PC-3 (cell line): ENCODE measurements around a stretch of chr5.

GRCh38 chr5:142716071-142716487 is 30.2 kb upstream of the FGF1 start:
- RAMPAGE, long total RNA = no peak

GRCh38 chr5:142716923-142717506 is 31.1 kb upstream of the FGF1 start:
- RAMPAGE, long total RNA = no peak

DNA sequence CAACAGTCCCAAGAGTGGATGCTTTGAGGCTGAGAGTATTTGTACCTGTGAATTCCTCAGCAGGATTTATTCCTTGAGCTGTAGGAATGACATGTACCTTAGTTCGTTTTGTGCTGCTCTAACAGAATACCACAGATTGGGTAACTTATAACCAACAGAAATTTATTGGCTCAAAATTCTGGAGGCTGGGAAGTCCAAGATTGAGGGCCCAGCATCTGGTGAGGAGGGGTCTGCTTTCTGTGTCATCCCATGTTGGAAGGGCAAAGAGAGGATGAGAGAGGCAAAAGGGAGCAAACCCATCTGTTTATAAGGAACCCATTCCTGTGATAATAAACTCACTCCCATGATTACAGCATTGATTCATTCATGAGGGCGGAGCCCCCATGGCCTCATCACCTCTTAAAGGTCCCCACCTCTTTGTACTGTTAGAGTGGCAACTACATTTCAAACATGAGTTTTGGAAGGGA is 29.3 kb downstream of the ARHGAP26 start:
- RAMPAGE, long total RNA = no peak

DNA sequence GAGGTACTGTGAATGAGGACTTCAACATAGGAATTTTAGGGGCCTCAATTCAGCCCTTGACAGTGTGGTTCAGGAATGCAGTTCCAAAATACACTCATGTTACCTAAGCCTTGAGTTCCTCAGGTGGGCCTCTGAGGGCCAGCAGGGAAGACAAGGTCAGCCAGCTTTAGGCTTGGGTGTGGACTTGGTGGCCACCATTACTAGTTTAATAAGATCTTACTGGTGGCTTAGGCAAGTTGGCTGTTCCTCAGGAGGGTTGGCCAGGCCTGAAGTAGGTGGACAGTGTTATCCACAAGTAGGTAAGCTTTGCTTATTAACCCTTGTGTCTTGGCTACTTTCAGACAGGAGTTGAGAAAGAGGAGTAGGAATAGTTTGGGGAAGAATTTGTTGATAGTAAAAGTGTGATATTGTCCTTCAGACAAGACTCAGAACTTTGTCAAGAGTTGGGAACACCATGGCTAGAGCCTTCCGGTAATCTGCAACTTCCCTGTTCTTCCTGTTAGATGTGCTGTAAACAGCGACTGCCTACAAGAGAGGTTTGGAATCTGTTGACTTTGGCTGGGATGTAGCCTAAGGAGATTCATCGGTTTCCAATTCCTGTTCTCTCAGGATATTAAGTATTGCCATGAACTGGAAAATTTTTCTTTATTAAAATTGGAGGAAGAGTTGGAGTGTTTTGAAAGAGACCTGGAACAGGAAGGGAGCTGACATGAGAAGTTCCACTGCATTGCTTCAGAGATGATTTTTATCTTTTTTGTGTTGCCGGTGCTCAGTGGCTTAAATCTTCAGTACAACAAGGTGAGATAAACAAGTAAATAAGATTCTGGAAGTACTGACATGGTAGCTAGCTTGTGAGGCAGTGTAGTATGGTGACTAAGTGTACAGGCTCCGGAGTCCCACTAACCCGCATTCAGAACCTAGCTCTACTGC is 43.9 kb downstream of the ARHGAP26 start:
- RAMPAGE, long total RNA = no peak

DNA sequence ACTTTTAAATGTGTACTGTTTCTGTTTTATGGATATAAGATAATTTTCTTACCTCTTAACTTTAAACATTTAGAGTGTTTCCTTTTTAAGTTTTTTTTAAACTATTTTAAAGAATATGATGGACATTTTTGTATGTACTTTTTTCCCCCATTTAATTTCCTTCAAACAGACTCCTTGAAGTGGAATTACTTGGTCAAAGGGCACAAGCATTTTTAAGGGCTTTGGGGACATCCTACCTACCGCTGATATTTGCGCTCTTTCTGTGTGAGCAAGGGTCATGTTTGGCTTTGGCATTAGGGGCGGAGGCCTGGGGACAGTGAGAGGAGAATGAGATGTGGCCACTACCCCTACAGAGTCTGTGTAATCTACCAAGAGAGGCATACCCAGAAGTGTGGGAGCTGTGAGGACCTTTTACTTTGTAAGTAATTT is 63.2 kb downstream of the ARHGAP26 start:
- RAMPAGE, long total RNA = no peak

- RAMPAGE, long total RNA = no peak
These were observed 76.4 kb downstream of the ARHGAP26 start for GRCh38 chr5:142846520-142847045.

DNA sequence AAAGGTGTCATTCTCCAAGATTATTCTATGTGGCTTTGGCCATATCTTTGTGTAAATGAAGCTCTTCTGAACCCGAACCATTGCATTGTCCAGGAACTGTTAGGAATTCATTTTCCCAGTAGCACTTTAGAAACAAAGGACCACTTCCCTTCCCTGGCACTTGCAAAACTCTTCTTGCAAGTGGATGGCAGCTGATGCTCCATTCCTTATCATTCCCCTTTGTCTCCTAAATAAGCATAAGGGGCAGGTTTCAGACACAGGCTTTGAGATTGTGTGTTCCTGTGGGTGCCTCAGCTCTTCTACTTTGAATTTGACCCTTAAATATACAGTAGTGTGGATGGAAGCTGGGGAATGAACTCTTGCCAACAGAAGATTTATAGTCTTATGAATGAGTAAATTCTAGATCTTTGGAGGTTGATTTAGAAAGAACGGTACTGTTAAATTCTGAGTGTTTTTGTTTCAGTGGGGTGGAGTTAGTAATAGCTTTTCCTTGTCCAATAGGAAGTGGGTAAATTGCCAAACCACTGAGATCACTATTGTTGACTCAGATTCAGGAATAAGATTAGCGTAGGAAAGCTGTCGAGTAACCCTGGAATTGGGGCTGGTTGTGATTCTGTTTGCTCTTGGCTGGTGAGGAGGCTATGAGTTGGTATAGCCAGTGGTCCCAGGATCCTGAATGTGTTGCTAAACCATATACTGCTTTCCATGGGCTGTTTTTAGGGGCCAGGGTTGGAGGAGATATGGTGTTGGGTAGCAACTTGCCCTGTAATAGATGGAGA is 155.5 kb downstream of the ARHGAP26 start:
- RAMPAGE, long total RNA = no peak

GRCh38 chr5:143041290-143042383 is 271.5 kb downstream of the ARHGAP26 start:
- RAMPAGE, long total RNA = no peak

DNA sequence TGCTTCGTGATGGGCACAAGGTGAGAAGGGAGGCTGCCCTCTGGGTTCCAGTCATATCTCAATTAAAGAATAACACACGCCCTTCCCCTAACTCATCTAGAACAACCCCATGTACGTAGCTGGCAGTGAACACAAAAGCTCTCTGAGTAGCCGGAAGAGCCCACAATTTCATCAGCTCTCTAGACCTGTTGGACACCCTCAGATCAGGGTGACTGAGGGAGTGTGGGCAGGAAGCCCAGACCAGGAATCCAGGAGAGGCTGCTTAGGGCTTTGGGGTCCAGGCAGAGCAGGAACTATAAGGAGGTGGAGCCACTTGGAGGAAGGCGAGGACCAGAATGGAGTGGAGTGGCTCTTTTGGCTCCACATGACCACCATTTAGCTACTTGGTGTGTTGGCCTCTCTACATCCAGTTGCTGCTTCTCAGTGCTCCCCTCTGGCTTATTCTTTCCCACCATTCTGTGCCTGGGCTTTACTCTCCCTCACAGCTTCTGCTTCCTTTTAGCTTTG is 237.4 kb downstream of the NR3C1 start:
- RAMPAGE, long total RNA = no peak

- RAMPAGE, long total RNA = no peak
These were observed 230.6 kb downstream of the NR3C1 start for GRCh38 chr5:143172692-143173445.

DNA sequence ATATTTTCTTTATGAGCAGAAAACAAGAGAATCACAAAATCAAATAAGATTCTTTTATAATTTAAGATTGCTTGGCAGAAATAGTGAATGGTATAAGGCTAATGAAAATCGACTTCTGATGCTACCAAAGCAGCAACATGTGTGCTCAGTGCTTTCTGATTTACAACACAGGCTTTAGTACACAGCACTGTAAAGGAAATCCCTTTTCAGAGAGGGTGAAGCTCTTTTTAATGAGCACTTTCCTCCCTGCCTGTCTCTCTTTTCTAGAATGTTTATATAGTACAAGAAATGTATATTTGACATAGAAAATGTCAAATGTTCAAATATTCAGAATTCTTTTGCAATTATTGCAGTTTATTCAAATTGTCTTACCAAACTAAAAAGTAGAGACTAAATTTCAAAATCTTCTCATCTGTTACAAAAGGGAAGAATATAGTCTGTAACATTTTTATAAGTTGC is 56.6 kb downstream of the NR3C1 start:
- RAMPAGE, long total RNA = no peak

GRCh38 chr5:143434424-143434996 is 31.0 kb upstream of the NR3C1 start:
- RAMPAGE, long total RNA = no peak

GRCh38 chr5:143507141-143507686 is 103.7 kb upstream of the NR3C1 start:
- RAMPAGE, long total RNA = no peak

DNA sequence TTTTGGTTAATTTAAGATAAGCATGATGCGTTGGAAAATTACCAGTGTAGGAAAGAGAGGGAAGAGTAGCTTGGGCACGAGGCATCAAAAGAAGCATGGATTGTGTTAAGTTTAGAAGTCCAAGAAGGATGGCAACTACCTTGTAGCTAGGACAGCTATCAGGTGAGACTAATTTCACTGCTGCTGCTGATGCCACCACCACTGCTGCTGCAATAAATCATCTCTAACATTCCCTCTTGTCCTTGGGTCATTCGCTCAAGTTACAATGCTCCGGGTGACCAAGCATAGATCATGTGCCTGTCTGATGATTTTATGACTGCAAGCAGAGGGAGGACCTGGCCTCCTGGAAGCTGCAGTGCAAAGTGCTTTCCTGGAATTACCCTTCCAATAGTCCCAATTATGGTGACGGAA is 334.5 kb downstream of the PRELID2 start:
- RAMPAGE, long total RNA = no peak

- RAMPAGE, long total RNA = no peak
These were observed 324.6 kb downstream of the PRELID2 start for GRCh38 chr5:145510263-145511130.

GRCh38 chr5:145646047-145647063 is 188.8 kb downstream of the PRELID2 start:
- RAMPAGE, long total RNA = no peak

DNA sequence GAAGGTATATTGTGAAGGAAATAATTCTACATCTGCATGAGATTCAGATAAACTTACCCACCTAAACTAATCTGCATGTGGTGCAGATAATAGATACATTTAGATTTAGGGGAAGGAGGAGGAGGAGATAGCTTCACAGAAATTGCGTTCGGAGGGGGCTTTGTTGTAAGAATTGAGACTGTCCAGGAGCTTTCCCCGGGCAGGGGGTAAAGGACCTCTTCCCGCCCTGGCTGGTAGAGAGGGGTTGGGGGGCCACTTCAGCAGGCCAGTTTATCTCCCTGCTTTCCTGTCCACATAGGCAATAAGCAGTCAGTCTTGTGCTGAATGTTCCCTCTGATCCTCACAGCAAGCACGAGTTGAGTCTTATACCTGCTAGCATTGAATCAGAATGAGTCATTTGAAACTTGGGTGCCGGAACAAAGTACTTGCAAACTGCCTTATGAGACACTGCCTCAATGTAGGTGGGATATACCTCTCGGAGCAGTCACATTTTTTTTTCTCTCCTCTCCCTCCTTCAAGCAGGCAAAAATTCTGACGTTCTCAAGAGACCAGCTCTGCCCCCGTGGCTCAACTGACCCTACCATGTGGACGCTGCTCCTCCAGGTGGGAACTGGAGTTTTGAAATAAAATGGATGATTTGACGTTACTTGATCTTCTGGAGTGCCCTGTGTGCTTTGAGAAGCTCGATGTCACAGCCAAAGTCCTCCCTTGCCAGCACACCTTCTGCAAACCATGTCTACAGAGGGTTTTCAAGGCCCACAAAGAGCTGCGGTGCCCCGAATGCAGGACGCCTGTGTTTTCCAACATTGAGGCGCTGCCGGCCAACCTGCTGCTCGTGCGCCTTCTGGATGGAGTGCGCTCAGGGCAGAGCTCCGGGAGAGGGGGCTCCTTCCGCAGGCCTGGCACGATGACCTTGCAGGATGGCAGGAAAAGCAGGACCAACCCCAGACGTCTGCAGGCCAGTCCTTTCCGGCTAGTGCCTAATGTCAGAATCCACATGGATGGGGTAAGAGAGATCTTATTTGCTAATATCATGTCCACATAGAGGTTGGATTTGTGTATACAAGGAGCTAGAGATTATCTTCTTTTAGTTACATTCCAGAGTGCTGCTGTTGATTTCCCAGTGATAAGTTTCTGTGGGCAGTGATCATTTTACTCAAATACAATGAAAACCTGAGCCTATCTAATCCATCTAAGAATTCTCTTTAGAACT is 1.3 kb downstream of the SH3RF2 start:
- RAMPAGE, long total RNA = no peak

- RAMPAGE, long total RNA = no peak
These were observed 12.7 kb downstream of the SH3RF2 start for GRCh38 chr5:145949017-145949604.

GRCh38 chr5:146289800-146290562 is 48.7 kb upstream of the POU4F3 start:
- RAMPAGE, long total RNA = no peak

GRCh38 chr5:146751640-146752307 is 126.8 kb downstream of the PPP2R2B start:
- RAMPAGE, long total RNA = no peak